Thoracic aorta endothelial cell (primary cell): ENCODE results near the genes MYH6 and FITM1.

- CAGE, long polyA plus RNA: no peak
Measured at GRCh38 chr14:23324821-23325691, 3.8 kb downstream of the PABPN1 start.

- CAGE, long polyA plus RNA: no peak
Measured at GRCh38 chr14:23366017-23366120, 897 bp upstream of the EFS start.

- CAGE, long polyA plus RNA: no peak
Measured at GRCh38 chr14:23380578-23381131, 3.8 kb downstream of the CMTM5 start.

GRCh38 chr14:23399132-23399592, 8.9 kb downstream of the MYH6 start:
- CAGE, long polyA plus RNA: no peak

- CAGE, long polyA plus RNA: no peak
Measured at GRCh38 chr14:23408008-23409008, at the start of gene MYH6. TSS of gene MYH6 (minus strand) at chr14:23408273.

GRCh38 chr14:23437920-23439191, 2.9 kb upstream of the MYH7 start:
- CAGE, long polyA plus RNA: no peak

DNA sequence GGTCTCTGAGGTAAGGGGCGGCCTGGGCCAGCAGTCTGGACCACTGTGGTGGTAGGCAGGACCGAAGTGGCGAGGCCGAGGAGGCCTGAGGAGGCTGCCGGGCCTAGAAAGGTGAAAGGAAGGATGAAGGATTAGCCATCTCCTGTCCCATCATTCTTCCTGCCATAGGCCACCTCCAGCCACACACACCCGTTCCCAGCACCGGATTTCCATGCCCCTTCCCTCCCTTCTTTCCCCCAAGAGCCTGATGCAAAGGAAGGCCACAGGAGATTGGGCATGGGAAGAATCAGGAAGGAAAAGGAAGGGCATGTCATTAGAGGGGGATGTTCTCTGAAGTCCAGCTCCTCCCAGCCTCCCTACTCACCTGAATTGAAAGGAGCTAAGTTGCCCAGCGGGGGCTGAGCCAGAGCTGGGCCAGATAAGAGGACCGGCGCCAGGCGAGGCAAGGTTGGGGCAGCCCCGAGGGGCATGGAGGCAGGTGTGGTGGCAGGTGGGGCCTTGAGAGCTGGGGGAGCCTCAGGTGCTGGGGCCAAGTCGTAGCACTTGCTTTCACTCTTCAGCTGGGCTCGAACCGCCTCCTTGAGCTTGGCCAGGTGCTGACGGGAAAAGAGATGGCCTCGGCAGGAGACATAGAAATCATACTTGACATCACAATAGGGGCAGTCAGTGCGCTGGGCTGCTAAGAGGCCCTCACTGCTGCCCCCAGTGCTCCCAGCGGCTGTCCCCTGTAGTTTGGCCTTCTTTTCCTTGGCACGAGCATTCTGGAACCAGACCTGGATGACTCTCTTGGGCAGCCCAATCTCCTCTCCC, 28.5 kb downstream of the ZFHX2 start:
- CAGE, long polyA plus RNA: no peak

DNA sequence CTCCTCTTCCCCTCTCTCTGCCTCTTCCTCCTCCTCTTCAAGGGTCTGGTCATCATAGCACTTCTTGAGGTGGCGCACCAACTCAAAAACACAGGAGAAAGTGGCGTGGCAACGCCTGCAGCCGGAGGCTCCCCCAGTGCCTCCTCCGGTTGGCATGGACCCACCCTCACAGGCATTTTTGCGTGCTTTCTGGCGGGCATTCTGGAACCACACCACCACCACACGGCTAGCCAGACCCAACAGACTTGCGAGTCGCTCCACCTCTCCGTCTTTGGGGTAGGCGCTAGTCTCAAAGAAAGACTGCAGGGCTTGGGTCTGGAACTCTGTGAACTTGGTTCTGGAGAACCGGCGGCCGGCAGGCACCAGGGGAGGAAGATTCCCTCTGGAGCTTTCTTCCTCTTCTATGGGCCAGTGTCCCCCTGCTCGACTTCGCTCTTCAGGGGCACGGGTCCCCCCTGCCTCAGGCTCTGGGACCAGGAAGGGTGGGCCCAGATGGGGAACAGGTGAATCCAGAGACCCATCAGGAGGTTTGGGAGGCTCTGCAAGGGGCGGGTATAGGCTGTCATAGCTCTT, 26.7 kb downstream of the ZFHX2 start:
- CAGE, long polyA plus RNA: no peak

DNA sequence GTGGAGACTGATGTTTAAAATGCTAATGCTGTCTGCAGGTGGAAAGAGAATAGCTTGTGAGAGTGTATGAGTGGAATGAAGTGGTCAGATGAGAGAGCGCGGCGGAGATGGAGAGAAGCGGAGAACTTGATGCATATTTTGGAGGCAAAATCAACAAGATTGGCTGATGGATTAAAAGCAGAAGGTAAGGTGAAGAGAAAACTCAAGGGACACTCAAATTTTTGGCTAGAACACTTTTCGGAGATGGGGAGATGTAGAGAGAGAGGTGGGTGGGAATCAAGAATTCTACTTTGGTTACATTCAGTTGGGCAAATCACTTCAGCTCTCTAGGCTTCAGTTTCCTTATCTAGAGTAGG, 23.5 kb upstream of the DHRS2 start:
- CAGE, long polyA plus RNA: no peak

GRCh38 chr14:23631683-23632503, 4.3 kb upstream of the DHRS2 start:
- CAGE, long polyA plus RNA: no peak

- CAGE, long polyA plus RNA: no peak
Measured at GRCh38 chr14:23694059-23695014, 58.2 kb downstream of the DHRS2 start.

GRCh38 chr14:23951559-23952238, 1.9 kb upstream of the DHRS4 start:
- CAGE, long polyA plus RNA: no peak

GRCh38 chr14:23969621-23970291, 16.2 kb downstream of the DHRS4 start:
- CAGE, long polyA plus RNA: no peak

- CAGE, long polyA plus RNA: no peak
Measured at GRCh38 chr14:24067504-24068181, 3.7 kb upstream of the CPNE6 start.

GRCh38 chr14:24098849-24099881, 5.1 kb downstream of the PCK2 start:
- CAGE, long polyA plus RNA: no peak

- CAGE, long polyA plus RNA: no peak
Measured at GRCh38 chr14:24113642-24113819, 1.0 kb upstream of the DCAF11 start.

GRCh38 chr14:24116230-24116694, 1.5 kb upstream of the NRL start:
- CAGE, long polyA plus RNA: no peak

DNA sequence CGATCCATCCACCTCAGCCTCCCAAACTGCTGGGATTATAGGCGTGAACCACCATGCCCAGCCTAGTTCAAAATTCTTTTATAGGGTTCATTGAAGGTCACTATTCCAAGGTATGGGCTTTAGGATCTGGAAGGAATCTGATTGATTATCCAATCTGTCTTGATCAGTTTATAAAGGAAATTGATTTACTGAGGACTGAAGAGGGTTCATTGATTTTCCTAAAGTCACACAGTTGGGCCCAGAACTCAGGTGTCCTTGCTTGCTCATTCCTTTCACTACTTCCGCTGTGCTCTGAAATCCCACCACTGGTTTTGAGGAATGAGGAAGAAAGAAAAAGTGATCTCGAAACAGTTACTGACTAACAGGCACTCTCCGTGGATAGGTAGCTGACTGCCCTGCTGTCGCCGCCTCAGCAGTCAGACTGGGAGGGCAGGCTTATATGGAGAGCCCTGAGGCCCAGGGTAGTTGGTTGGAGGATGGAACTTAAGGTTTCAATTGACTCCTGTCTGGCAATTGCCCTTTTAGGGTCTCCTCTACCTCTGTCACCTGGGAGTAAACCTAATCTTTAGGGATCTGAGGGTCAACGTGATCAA, at the start of gene FITM1:
Gene FITM1 (plus strand): TSS at position 386 of the 593 bp plus-strand sequence.
- CAGE, long polyA plus RNA: no peak

- CAGE, long polyA plus RNA: no peak
Measured at GRCh38 chr14:24138729-24139264, 2.6 kb downstream of the EMC9 start.

GRCh38 chr14:24181852-24182334, 6.7 kb downstream of the IPO4 start:
- CAGE, long polyA plus RNA: no peak